GM23248 (cell line): ENCODE measurements around a stretch of chr2.

DNA sequence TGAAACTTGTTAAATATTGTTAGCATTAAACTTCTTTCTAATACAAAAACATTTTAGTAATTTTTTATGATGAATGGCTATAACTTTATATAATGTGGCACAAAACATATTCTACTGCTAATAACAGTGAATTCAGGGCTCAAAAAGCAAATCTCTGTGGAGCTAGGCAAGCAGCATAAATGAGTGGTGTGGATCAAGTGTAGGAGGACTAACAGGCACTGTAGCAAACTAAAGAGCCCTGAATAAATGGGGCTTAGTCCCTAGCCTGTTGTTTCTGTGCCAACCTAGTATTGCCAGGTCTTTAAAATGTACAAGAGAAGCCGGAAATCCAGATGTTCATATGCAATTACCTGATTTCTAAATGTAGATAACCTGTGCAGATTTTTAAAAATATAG lies 18.5 kb downstream of the REL start:
- RAMPAGE, long total RNA, result no peak

- RAMPAGE, long total RNA, result no peak
These were observed 1.1 kb upstream of the PEX13 start for GRCh38 chr2:61016492-61016755.

DNA sequence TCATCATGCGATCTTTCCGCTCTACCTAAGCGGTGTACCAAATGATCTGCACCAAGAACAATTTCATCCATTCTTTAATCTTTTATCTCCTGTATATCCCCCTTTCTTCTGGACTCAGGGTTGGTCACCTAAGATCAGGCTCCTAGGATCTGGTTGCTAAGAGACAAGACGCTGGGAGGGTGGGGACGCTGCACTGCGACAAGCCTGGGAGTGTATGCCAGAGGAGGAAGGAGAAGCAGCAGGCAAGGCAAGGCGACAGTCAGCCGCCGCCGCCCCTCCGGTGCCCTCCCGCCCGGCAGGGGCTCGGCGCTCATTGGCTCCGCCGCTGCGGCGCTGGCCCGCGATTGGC lies 216 bp upstream of the SANBR start:
- RAMPAGE, long total RNA, result no peak

GRCh38 chr2:61176764-61177599 lies 15.0 kb downstream of the C2orf74 start:
- RAMPAGE, long total RNA, result no peak

DNA sequence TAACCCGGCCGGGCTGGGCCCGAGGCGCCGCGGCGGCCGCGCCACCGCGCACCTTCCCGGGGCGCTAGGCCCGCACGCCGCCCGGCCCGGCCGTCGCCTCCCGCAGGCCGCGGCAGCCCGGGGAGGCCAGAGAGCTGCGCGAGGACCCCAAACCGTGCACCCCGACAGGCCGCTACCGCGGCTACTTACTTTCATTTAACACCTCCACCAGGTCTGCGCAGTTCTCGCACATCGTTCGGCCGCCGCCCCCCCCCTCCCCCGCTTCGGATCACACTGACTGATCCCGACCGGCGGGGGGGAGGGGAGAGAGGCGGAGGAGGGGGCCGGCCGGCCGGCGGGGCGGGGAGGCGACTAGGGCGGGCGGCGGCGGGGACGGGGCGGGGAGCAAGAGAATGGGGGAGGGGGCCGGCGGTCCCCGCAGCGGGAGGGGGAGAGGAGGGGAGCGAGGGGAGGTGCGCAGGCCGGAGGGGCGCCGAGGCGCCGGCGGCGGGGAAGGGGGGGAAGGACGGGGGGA lies 369 bp downstream of the USP34 start:
- RAMPAGE, long total RNA, result no peak

DNA sequence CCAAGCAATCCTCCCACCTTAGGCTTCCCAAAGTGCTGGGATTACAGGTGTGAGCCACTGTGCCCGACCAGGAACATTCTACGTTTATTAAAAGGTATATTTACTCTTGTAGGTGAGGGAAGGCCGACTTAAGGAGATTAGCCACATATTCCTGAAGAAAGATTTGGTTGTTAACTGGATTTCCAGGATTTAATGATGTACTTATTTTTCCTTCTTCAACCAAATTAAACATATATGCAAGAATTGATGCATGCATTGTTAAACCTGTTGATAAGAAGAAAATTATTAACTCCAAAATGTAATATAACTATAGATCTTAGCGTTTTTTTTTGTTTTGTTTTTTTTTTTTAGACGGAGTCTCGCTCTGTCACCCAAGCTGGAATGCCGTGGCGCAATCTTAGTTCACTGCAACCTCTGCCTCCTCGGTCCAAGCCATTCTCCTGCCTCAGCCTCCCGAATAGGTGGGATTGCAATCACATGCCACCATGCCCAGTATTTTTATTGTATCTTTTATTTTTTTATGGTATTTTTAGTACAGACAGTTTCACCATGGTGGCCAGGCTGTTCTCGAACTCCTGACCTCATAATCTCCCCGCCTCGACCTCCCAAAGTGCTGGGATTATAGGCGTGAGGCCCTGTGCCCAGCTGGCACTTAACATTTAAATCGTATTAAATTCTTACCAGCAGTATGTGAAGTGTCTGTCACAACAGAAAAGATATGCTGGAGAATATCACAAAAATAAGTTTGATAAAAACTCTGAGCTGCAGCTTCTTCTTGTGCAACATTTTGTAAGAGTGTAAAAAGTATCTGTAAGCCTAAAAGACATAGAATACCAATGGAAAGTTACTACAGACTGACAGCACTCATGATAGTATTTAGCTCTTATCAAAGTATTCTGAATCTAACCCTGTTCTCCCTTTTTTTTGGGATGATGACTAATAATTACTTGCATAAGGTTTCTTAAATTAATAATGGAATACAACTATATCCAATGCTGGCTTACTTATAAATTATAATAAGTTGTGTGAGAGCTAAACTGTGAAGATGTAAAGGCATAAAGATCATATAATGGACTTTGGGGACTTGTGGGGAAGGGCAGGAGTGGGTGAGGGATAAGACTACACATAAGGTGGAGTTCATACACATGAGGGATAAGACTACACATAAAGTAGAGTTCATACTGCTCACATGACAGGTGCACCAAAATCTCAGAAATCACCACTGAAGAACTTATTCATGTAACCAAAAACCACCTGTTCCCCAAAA lies 11.8 kb upstream of the USP34 start:
- RAMPAGE, long total RNA, result no peak

GRCh38 chr2:61762175-61762606 lies 91.7 kb downstream of the FAM161A start:
- RAMPAGE, long total RNA, result no peak

DNA sequence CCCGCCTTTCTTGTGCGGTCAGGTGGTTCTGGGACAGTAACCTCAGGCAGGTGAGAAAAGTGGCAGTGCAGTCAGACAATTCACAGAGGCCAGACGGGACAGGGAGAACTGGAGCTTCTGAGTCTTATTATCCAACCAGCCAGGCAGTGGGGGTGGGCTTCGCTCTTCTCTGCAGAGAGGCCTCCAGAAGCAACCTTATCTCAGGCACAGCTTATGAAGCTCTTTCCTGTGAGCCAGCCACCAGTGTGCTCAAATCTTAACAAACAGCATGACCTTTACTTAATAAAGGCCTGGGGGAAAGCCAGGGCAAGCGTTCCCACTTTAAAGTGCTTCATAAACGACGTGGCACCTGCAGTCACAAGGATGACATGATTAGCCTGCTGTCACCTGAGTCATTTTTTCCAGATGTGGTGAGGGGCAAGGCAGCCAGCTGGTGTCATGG lies 109.7 kb downstream of the B3GNT2 start:
- RAMPAGE, long total RNA, result no peak

DNA sequence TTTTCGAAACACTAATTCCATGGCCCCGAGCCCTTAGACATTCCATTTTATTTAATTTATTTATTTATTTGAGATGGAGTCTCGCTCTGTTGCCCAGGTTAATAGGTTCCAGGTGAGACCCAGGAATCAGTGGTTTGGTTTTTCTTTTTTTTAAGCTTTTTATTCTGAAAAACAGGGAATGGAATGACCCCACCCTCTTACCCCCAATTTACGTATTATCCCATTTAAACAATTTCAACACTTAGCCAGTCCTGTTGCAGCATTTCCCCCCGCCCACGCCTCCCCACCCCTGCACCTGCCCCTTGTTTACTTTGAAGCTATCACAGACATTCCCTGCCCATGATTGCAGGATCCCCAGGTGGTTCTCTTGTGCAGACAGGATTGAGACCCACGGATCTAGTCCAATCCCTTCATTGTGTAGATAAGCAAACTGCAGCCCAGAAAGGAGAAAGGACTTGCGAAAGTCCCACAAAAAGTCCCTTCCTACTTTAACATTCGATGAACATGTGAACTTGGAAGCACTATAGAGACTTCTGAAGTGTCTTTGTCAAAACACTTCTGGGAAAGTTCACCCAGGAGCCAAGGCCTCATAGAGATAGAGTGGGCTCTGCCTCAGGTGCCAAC lies 39.0 kb downstream of the TMEM17 start:
- RAMPAGE, long total RNA, result no peak

DNA sequence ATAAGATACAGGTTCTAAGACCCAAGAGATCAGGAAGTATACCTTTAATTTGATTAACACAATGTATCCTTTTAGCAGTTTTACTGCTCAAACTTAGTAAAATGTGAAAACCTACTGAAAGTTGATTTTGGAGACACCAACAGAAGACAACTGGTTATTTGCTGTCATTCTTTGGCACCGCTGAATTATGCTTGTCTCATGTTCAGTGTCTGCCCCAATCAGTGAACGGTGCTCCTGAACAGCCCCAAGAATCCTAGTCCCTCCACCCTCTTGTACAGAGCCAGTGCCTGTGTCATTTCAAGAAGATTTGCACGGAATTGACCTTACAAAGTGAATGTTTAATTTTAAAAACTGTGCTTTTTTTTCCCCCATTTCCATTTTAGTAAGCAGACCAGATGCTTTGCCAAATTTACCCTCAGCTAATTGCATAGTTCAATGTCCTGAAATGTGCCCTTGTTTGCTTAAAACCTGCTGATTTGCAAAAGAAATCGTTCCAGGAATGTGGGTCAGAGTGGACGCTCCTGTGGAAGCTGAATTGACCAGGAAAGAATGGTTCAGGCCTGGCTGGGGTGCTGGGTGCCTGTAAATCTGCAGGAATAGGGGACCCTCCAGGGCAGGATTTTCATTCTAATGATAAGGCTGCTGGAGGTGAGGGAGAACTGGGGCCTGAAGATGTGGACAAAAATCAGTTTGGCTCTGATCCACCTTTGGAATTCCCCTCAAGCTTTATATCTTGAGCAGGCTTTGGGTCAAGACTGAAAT lies 20.2 kb downstream of the TMEM17 start:
- RAMPAGE, long total RNA, result no peak

- RAMPAGE, long total RNA, result no peak
These were observed 65.1 kb upstream of the TMEM17 start for GRCh38 chr2:62570921-62571692.

GRCh38 chr2:62698482-62699059 lies 6.9 kb upstream of the EHBP1 start:
- RAMPAGE, long total RNA, result no peak

DNA sequence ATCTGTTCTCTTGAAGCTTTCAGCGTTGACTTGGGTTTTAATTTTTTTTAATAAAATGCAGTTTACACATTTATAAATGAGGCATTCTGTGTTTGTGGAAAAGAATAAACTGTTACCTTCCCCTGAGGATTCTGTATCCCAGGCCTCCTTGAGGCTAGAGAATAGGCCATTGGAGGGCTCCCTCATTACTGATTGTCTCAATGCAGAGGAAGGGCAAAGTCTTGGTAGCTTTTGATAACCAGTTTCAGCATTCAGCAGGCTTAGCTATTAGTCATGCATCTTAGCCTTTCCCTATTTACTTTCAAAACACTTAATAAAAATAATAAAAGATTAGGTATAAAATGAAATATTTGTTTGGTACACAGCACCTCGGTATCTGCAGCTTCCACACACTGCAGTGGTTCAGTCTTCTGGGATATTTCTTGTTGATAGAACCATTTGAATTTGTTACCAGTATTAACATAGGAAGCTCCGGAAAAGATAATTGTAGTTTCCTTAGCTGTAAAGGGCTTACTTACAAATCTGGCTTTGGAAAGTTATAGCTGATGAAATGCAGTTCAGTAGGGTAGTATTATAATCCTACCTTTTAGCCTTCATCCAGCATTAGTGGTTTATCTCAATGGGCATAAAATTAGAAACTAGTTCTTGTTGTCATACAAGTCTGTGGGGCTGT lies 57.9 kb upstream of the OTX1 start:
- RAMPAGE, long total RNA, result no peak

GRCh38 chr2:63827695-63828083 lies 14.0 kb upstream of the UGP2 start:
- RAMPAGE, long total RNA, result no peak

GRCh38 chr2:63885567-63886012 lies 43.9 kb downstream of the UGP2 start:
- RAMPAGE, long total RNA, result no peak

GRCh38 chr2:64108737-64109400 lies 35.4 kb downstream of the PELI1 start:
- RAMPAGE, long total RNA, result no peak

- RAMPAGE, long total RNA, result no peak
These were observed 124.1 kb upstream of the LGALSL start for GRCh38 chr2:64329746-64330469.

- RAMPAGE, long total RNA, result no peak
These were observed 94.0 kb upstream of the LGALSL start for GRCh38 chr2:64359814-64360535.

GRCh38 chr2:64401317-64401841 lies 52.6 kb upstream of the LGALSL start:
- RAMPAGE, long total RNA, result no peak

GRCh38 chr2:64403686-64404790 lies 49.9 kb upstream of the LGALSL start:
- RAMPAGE, long total RNA, result no peak